ENCODE data around the genes OR52K1, OR51D1, OR51F1, OR52A5, HBG1, HBE1, OR51B4, OR52N4, OR56B2P, OR52E6 and OR56A1.

DNA sequence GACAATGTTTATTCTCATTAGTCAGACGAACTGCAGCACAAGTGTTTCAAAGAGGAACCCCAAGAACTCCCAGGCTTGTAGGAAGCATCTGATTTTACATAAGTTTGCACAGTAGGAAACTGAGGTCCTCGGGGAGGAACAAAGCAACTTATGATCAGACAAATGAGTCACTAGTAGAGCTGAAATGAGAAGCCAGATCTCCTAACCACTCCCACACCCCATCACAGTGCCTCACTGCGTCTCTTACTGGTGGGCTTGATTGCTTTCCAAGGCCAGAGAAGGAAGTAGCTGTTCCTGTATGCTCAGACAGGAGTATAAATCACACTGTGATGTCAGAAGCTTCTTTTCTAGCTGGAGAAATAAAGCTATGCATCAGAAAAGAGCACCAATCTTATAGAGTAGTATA lies 36.5 kb upstream of the RRM1 start:
- RRBS: no CpG with 5 or more reads among the region's 3 CpGs

DNA sequence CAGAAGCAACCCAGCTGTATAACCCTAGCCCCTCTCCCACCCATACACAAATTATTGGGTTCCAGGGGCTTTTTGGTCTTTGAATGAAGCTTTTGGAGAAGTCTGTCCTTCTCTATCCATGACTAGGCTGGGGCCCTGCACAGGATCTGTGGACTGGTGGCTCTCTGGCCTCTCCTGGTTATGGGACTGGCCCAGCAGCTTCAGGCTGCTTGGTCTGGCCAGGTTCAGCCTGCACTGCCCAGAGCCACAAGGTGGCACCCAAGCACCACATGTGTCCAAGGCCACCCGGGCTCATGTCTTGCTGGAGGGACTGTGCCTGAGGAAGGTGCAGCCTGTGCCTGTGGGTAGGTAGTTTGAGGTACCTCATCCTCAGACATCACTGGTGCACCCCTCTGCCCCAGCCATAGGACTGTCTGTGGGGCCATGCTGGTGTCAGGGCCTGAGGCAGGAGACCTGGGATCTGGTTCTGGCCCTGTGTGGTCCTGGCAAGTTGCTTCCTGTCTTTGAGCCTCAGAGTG lies 87.5 kb downstream of the RRM1 start:
- RRBS: no CpG with 5 or more reads among the region's 1 CpG

GRCh38 chr11:4482495-4482830 lies at the start of gene OR52K1:
Gene OR52K1 (plus strand): TSS chr11:4482646.
- RRBS: no CpG with 5 or more reads among the region's 2 CpGs

DNA sequence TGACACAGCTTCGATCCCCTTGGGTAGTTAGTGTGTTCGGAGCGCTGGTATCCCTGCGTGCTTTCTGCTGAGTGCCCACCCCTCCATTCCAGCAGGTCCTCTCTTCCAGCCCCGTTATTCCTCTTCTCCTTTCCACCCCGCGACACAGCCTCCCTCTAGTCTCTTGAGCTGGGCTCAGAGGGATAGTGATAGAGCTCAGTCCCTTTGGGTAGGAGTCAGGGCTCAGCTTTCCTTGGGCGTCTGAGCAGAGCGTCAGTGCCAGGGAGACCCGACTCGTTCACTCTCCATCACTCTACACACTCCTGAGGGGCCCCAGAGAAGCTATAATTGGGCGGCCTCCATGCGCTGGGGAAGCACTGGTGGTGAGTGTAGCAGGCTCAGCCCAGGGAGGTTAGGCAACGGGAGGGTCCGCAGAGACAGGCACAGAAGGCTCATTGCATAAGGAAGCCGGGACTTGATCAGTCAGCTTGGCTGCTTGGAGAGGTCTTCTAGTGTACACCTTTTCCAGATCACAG lies at the start of gene OR51D1:
TSS of gene OR51D1 (plus strand) at position 373 of the 515 bp plus-strand sequence.
- RRBS: 16% methylated on average over 1 of the region's 16 CpGs

GRCh38 chr11:4769830-4770219 lies at the start of gene OR51F1:
Gene OR51F1 (minus strand): TSS chr11:4769938.
- RRBS: no CpG with 5 or more reads among the region's 1 CpG

DNA sequence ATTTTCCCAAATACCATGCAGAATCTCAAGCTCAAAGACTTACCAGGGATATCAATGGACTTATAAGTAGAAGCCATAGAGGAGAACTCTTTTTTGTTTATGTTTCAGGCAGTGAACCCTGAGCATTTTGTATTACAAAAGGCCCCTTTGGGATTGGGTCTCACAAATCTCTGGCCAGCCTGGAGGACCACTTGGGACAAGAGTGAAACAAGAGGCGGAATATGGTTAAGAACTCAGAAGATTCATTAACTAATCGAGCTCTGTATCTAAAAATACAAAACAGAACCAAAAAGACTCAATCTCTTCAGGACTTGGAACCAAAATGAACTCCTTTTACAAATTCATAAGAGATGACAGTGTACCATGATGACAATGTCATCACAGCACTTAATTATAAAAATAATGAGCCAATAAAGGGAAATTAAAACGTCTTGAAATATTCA lies at the start of gene OR52A5:
TSS of gene OR52A5 (minus strand) at position 89 of the 443 bp plus-strand sequence.
- RRBS: no CpG with 5 or more reads among the region's 3 CpGs

- RRBS: no CpG with 5 or more reads among the region's 7 CpGs
These were observed at the start of gene HBG1 for GRCh38 chr11:5249667-5250154. Gene HBG1 (minus strand): TSS chr11:5249857.

GRCh38 chr11:5269333-5270348 lies at the start of gene HBE1:
Gene HBE1 (minus strand): TSS chr11:5269945.
- RRBS: no CpG with 5 or more reads among the region's 9 CpGs

- RRBS: no CpG with 5 or more reads among the region's 3 CpGs
These were observed at the start of gene OR51B4 for GRCh38 chr11:5301827-5302298. Gene OR51B4 (minus strand): TSS chr11:5301946.

DNA sequence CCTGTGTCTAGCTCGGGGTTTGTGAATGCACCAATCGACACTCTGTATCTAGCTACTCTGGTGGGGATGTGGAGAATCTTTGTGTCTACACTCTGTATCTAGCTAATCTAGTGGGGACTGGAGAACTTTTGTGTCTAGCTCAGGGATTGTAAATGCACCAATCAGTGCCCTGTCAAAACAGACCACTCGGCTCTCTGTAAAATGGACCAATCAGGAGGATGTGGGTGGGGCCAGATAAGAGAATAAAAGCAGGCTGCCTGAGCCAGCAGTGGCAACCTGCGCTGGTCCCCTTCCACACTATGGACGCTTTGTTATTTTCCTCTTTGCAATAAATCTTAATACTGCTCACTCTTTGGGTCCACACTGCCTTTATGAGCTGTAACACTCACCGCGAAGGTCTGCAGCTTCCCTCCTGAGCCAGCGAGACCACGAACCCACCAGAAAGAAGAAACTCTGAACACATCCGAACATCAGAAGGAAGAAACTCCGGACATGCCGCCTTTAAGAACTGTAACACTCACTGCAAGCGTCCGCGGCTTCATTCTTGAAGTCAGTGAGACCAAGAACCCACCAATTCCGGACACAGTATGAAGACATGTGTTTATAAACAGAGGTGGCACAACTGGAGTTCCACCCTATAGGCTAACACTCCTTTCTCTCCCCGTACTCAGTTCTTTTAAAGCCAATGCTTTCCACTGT lies 1.1 kb downstream of the TRIM5 start:
- RRBS: no CpG with 5 or more reads among the region's 17 CpGs

DNA sequence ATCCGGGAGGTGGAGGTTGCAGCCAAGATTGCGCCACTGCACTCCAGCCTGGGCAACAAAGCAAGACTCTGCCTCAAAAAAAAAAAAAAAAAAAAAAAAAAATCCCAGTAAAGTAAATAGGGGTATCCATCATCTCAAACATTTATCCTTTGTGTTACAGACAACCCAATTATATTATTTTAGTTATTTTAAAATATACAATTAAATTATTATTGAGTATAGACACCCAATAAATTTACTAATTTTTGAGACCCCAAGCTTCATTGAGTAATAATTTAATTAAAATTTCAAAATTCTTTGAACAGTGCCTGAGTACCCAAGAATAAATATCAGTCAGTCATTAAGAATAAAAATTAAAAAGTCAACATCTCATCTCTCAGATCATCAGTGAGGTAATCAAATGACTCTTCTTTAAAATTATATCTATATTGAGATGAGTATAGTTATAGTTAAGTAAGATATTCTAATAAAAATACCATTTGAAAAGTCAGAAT lies at the start of gene OR52N4:
TSS of gene OR52N4 (plus strand) at position 330 of the 494 bp plus-strand sequence.
- RRBS: no CpG with 5 or more reads among the region's 2 CpGs

DNA sequence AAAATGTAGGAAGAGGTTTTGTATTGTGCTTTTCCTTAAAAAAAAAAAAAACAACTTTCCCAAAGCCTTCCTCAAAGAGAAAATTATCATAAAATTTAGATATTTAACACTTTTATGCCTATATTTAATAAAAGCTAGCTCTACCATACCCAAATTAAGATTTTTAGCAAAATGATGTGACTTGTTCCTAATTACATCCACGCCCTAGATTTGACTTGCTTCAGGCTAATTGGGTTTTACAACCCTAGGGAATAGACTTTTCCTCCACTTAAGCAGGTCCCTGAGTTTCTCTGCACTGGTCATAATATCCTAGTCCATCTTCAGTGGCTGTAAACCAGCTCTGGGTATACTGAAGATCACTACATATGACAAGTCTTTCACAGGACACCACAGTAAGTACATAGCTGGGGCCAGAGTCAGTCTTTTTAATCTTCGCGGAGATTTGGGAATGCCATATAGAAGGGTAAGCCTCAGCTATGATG lies at the start of gene OR56B2P:
TSS of gene OR56B2P (plus strand) at position 306 of the 482 bp plus-strand sequence.
- RRBS: no CpG with 5 or more reads among the region's 3 CpGs

GRCh38 chr11:5809165-5809641 lies 479 bp downstream of the OR52N2 start:
- RRBS: no CpG with 5 or more reads among the region's 6 CpGs

DNA sequence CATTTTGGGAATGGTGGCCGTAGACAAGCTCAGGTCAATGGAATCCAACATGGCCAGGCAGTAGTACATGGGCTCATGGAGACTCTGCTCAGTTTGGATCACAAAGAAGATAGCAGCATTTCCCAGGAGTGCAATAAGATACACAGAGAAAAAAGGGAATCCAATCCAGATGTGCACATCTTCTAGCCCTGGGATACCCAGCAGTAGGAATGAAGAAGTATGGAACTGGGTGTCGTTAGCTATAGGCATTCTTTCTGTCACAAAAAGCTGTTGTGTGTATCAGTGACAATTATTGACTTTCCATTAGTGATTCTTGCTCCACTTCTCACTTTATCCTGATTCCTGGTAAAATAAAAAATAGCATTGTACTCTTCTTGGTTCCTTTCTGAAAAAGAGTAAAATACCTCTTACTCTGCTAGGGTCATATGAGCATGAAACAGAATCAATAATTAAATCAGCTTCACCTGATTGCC lies at the start of gene OR52E6:
TSS of gene OR52E6 (minus strand) at position 249 of the 473 bp plus-strand sequence.
- RRBS: no CpG with 5 or more reads among the region's 2 CpGs

- RRBS: no CpG with 5 or more reads among the region's 3 CpGs
These were observed at the start of gene OR56A1 for GRCh38 chr11:6030550-6031126. Gene OR56A1 (minus strand): TSS chr11:6030758.

DNA sequence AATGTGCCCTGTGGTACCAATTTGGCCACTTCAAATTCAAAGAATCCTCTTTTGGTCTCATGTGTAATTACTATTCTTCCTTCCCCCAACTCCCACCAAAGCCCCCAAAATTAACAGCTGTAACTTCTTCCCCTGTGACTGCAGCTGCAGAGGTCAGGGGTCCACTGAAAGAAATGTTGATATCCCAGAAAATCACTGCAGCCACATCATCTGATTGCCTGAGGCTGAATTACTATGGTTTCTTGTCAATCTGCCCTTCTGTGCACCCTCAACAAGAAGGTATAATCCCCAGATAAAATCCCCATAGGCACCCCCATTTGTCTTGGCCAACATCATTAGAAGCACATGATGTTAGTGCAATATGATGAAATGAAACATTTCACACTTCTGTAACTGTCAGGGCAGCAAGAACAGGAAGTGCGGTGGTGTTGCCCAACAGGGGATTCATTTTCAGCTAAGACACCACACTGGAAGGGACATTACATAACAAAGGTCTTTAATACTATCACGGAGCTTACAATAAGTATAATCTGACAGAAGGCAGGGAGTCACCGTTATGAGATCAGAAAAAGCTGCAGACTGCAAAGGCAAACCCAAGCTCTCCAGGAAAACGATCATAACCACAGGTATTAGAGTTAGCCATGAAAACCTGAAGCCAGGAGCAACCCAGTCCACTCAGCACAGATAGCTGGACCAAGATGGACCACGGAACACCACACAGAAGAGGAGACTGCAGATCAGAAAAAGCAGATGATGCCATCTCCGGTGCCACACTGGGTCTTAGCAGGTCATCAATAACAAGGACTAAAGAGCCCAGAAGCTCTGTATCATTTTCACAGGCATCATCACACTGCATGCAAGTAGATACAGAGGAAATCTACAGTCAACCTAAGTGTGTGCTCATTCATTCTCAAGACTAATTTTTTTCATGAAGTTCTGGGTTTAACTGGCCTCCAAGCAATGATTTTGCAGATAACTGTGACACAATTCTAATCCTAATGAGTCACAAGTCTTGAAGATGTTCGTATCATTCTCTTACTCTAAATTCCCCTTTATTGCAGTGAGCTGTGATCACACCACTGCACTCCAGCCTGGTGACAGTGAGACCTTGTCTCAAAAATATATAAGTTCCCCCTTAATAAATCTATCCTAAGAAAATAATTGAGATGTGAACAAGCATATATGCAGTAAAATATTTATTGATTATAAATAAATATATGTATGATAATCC lies 2.1 kb downstream of the OR52W1 start:
- RRBS: no CpG with 5 or more reads among the region's 7 CpGs

DNA sequence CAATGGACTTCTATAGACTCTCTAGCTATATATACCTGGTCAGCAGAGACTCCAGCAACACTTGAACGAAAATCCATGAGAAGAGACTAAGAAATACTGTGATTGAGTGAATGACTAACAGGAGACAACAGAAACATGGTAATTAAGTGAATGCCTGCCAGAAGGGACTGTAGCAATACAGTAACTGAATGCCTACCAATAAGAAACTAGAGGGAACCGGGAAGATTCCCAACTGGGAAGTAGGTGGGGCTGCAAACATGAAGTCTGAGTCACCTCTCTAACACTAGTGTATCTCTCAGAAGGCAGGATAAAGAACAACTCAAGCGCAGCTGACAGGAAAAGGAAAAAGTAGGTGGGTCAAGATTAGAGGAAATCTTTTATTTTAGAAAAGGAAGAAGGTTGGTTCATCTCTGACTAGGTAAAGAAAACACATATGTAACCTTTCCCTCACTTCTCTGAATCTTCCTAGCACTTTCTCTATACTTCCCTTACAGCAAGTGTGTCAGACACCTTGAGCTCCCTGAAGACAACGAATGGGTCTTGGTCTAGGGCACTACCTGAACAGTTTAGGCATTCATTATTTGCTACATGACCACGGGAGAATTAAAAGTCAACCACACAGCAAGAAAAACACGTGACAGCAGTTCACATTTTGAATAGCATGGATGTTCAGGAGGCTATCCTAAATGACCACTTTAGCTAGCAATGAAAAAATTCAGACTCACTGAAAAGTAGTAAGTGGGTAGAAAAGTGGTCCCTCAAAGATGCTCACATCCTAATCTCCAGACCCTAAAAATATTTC lies 14.1 kb downstream of the C11orf42 start:
- RRBS: no CpG with 5 or more reads among the region's 6 CpGs